ENCODE data around the gene NPPB.

- PRO-cap, 2 experiments, result no peak in any of the 2 experiments
These were observed 159.0 kb downstream of the CASZ1 start for GRCh38 chr1:10637327-10637886.

DNA sequence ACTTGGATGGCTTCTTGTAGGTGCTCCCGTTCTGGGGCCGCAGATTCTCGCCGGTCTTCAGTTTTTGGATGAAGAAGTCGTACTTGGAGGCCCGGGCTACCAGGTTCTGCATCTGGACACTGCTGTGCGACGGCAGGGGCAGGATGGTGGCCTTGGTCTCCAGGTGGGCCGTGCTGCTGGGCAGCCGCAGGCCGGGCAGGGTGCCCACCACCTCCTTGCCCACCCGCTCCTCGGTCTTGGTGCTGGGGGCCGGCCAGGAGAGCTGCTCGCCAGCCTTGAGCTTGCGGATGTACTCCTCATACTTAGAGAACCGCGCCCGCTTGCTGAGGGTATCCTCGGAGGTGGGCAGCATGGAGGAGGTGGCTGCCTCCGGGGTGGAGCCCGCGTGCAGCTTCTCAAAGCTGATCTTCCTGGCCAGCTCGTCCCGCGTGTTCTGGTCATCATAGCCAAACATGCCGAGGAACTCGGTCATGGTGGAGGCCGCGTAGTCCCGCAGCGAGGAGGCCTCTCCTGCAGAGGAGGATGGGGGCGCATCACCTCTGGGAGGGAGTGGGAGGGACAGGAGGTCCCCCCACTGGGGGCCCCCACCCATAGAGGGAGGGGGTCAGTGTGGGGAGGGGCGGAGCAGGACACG, 136.3 kb downstream of the CASZ1 start:
- PRO-cap, 2 experiments, result no peak in any of the 2 experiments

DNA sequence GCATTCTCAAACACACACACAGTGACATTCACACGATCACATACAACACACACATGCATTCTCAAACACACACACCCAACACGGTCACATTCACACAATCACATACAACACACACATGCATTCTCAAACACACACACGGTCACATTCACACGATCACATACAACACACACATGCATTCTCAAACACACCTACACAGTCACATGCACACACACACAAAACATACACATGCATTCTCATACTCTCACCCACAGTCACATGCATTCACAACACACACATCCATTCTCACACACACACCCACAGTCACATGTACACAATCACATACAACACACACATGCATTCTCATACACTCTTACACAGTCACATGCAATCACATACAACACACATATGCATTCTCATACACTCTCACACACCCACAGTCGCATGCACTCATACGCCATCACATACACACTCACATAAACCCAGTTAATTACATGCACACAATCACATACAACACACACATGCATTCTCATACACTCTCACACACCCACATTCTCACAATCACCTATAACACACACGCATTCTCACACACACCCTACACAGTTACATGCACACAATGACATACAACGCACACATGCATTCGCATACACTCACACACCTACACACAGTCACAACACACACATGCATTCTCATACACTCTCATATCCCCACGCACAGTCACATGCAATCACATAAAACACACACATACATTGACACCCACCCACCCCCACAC, 134.8 kb downstream of the CASZ1 start:
- PRO-cap, 2 experiments, result no peak in any of the 2 experiments

DNA sequence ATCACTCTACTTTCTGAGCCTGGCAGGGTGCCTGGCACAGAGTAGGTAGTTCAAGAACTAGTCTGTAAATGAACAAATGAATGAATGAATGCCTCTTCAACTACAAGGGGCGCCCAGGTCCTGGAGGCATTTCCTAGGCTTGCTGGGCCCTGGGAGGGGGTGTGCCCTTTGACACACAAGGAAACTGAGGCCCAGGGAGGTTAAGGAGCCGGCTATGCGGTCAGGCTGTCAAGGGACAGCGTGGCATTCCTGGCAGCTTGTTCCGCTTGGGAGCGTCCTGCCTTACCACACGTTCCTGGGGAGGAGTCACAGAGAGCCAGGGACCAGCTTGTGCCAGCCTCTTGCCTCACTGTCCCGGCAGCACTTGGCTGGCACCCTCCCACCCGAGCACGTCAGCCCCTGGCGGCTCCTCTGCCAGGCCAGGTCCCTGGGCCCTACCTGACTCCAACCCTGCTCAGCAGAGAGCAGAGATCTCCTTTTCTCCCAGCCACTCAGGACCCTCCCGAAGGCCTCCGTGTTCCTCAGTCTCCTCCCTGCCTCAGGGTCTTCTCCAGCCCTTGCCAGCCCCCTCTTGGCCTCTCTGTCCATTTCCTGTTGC, 130.6 kb downstream of the CASZ1 start:
- PRO-cap, 2 experiments, result no peak in any of the 2 experiments

DNA sequence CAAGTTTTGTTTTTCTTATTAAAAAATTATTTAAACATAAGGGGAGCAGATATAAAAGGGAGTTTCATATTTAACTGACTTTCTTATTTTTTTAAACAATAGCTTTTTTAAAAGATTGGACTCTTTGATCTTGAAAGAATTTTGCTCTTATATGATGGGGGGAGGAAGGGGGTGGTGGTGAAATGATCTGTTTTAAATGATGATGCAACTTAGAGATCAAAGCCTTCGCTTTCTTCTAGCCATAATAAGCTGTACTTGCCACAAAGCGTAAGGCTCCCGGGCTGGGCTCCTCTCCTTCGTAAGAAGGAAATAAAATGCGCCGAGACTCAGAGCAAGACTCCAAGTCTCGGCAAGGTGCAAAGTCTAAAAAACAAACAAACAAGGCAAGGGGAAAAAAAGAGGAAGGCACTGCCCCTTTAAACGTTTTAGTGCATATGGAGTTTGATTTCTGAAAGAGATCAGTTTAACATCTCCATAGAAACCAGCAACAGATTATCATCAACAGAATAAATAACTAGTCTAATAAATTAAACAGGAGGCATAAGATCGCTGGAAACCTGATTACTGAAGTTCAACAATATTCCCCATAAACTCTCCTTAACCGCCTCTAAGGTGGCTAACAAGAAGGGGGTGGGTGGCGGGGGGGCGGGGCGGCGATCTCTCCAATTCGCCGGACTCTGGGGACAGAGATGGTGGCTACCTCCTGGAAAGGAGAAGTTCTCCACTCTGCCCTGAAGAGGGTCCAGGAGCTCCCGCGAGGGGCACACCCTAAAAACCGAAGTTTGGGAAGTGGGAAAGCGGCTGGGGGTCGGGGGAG, 3.2 kb downstream of the CASZ1 start:
- PRO-cap, 2 experiments, result no peak in any of the 2 experiments

DNA sequence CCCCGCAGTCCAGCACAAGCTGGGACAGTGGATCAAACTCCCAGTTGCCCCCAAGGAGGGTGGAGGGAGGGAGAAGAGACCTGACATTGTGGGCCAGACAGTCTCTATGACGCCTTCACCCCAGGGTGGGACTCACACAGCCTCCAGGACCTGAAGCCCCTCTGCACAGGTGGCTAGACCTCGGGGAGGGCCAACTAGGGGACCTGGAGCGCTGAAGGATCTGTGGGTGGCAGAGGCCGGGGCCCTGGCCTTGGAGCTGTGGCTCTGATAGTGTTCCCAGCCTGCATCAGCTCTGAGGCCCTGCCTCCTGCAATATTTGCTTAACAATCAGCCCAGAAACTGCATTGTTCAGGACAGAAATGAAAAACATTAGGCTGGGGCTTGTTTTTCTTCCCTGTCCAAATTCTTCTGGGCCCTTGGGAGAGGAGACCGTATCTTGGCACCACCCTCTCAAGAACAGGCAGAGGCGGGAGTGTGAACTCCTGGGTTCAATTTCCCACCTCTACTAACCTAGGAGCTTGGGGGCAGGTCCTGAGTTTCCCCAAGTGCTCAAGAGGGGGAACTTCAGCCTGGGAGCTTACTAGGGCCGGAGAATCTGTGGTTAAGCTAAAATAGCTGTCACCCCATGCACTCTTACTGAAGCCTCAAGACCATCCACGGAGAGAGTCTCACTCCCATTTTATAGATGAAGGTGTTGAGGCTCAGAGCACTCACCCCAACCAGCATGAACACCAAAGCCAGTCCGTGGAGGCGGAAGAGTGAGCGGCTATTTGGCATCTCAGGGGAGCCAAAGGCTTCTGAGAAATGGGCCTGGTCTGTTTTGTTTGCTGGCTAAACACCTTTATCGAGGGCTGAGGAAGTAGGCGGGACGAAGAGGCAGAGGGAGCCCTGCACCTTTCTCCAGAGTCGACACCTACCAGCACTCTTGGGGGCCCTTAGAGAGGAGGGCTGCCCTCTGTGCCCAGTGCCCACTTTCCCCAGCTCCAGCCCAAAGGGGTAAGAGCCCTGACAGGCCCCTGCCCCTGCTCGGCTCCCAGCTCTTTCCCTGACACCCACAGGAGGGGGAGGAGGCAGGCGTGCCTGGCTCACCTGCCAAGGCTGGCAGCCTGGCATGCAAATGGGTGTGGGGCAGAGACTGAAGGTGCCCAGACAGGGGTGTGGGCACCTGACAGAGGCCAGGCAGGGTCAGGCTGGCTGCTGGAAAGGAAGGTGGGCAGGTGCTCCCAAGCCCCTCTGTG, 18.9 kb upstream of the CASZ1 start:
- PRO-cap, 2 experiments, result no peak in any of the 2 experiments

- PRO-cap, 2 experiments, result no peak in any of the 2 experiments
These were observed 71.3 kb upstream of the CASZ1 start for GRCh38 chr1:10867780-10868169.

DNA sequence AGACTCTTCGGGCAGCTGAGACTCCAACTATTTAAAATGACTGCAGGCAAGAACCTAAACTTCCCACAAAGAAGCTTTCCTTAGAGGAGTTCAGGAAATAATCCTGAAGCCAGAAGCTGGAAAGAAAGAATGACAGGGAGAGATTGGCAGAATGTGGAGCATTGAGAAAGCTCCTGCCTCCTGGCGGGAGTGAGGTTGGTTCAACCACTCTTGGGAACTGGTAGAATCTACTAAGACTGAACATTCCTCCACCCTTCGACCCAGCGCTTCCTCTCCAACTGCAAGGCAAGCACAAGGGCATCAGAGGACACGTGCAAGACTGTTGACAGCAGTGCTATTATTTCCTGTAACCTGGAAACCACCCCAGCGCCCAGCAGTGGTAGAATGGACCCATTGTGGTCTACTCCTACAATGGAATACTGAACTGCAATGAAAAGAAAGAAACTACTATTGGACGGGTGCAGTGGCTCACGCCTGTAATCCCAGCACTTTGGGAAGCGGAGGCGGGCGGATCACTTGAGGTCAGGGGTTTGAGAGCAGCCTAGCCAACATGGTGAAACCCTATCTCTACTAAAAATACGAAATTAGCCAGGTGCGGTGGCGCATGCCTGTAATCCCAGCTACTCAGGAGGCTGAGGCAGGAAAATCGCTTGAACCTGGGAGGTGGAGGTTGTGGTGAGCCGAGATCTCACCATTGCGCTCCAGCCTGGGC, 2.4 kb downstream of the C1orf127 start:
- PRO-cap, 2 experiments, result no peak in any of the 2 experiments

DNA sequence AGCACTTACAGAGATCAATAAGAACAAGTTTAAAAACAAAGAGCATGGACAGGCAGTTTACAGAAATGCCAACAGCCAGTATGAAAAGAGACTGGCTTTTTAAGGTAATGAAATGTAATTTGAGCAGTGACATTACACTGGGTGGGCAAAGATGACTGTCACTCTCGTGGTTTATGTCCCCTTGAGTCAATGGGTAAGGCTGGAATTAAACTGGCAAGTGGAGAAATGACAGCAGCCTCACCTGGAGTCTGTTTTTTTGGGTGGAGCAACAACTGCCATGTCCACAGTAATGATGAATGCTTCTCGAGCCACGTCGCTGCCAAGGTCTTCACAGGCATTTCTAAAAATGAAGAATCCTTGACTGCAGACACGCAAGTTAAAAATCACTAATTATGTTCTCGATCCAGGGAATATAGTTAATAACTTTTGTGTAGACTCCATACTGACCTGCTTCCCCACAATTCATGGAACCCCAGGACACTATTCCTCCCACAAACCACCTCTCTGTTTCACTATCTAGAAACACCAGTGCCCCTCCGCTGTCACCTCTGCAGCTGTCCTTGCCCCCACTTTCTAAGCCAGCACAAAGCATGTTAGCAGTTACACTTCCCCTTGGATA, 14.2 kb downstream of the TARDBP start:
- PRO-cap, 2 experiments, result no peak in any of the 2 experiments

GRCh38 chr1:11060106-11060639, 355 bp upstream of the SRM start:
- PRO-cap, 2 experiments, result peak in 2 of 2 experiments; most common plus-strand start chr1:11060151 (in 1)

- PRO-cap, 2 experiments, result no peak in any of the 2 experiments
These were observed 9.5 kb downstream of the MTHFR start for GRCh38 chr1:11796191-11796801.

DNA sequence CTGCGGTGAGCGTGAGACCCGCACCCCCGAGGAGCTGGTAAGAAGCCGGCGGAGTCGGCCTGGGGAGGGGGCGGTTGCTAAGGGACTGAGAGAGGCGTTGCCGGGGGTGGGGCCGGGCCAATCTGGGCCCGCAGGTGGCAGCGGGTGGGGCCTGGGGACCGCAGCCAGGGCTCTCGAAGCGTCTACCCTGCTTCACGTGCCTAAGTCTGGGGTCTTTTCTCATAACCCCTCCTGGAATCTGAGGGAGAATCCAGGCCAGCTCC, 253 bp downstream of the CLCN6 start:
- PRO-cap, 2 experiments, result peak in 1 of 2 experiments; most common plus-strand start position 163 of the sequence (in 1); most common minus-strand start position 53 of the sequence (in 1)

GRCh38 chr1:11858664-11859314, at the start of gene NPPB:
Gene NPPB (minus strand): TSS chr1:11858945.
- PRO-cap, 2 experiments, result no peak in any of the 2 experiments

DNA sequence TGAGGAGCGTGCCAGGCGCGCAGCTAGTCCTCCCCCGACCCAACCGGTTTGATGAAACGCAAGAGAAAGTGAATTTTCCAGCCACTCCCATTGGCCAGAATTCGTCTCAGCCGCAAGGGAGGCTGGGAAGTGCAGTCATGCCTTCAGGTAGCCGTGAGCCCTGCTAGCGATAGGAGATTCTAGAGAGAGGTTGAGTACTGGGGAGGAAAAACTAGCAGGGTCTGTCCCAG, 17.4 kb downstream of the KIAA2013 start:
- PRO-cap, 2 experiments, result peak in 2 of 2 experiments; most common plus-strand start position 146 of the sequence (in 1); most common minus-strand start position 50 of the sequence (in 2)

GRCh38 chr1:11922942-11923659, 3.1 kb downstream of the KIAA2013 start:
- PRO-cap, 2 experiments, result no peak in any of the 2 experiments

DNA sequence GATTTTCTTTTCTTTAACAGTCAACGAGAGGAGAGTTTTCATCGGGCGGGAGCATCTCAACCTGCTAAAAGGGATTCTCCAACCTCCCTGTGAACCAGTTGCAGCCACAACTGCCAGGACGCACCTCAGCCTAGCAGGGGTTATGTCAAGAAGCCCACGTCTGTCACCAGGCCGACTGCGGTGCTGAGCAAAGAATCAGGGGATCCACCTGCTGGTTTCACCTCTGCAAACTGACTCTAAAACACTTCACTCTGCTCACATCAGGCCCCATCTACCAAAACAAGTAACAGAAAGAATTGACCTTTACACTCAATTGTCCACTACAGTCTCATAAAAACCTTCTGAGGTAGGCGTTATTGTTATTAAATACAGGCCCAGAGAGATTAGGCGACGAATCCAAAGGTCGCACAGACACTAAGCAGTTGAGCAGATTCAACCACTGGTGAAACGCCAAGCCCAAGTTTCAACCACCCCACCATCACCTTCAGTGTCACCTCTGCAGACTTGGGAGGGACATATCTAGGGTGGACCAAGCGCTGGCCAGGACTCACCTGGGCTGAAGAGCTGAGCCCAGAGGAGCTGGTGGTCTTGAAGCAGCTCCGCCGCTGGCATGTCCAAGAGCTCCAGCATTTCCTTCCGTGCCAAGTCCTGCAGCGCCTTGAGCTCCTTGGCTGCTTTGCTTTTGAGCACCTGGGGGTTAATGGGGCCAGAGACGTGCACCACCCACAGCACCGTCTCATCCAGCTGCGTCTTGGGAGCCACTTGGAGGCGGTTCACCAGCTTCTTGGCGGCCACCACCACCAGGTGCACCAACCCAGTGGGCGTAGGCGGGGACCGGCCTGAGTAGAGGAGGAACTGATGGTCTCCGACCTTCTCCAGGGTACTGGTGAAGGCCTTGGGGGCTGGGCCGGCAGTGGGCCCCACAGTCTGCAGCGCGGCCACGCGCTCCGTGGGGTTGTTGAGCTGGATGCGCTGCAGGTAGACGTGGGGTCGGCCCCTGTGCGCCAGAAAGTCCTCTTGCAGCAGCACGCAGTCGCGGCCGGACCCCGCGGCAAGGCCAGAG, 1.2 kb downstream of the KIAA2013 start:
- PRO-cap, 2 experiments, result no peak in any of the 2 experiments

GRCh38 chr1:12178477-12178828, 11.7 kb downstream of the TNFRSF1B start:
- PRO-cap, 2 experiments, result no peak in any of the 2 experiments

DNA sequence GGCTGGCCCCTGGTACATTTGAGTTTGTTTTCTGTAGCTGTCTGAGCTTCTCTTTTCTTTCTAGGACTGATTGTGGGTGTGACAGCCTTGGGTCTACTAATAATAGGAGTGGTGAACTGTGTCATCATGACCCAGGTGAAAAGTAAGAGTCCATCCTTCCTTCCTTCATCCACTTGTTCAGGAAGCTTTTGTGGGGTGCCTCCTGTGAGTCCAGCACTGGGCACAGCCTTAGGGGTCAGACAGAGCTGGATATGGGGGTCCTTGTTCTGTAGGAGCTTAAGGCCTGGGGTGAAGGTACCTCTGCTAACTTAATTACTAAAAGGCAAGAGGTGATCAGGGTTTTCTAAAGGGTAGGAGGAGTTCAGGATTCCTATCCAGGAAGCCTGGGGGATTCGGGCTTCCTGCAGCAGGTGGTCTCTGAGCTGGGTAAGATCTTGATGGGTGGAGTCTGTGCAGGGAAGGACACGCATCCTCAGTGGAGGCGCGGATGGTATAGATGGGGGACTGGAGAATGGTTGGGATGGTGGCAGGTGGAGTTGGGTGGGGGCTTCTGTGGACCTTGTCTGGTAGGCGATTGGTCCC, 27.2 kb downstream of the TNFRSF1B start:
- PRO-cap, 2 experiments, result no peak in any of the 2 experiments

DNA sequence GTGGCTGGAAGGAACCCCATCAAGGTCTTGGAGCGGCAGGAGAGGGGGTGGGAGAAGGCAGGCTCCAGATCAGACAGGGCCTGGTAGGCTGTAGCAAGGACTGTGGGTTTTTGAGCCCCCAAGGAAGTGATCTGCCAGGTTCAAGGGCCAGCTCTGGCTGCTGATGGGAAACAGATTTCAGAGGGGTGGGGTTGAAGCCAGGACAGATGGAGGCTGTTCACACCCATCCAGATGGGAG, 24.6 kb upstream of the VPS13D start:
- PRO-cap, 2 experiments, result no peak in any of the 2 experiments

- PRO-cap, 2 experiments, result no peak in any of the 2 experiments
These were observed 179.4 kb downstream of the DHRS3 start for GRCh38 chr1:12438488-12439176.